WTC11 (cell line): ENCODE measurements around a stretch of chr6.

DNA sequence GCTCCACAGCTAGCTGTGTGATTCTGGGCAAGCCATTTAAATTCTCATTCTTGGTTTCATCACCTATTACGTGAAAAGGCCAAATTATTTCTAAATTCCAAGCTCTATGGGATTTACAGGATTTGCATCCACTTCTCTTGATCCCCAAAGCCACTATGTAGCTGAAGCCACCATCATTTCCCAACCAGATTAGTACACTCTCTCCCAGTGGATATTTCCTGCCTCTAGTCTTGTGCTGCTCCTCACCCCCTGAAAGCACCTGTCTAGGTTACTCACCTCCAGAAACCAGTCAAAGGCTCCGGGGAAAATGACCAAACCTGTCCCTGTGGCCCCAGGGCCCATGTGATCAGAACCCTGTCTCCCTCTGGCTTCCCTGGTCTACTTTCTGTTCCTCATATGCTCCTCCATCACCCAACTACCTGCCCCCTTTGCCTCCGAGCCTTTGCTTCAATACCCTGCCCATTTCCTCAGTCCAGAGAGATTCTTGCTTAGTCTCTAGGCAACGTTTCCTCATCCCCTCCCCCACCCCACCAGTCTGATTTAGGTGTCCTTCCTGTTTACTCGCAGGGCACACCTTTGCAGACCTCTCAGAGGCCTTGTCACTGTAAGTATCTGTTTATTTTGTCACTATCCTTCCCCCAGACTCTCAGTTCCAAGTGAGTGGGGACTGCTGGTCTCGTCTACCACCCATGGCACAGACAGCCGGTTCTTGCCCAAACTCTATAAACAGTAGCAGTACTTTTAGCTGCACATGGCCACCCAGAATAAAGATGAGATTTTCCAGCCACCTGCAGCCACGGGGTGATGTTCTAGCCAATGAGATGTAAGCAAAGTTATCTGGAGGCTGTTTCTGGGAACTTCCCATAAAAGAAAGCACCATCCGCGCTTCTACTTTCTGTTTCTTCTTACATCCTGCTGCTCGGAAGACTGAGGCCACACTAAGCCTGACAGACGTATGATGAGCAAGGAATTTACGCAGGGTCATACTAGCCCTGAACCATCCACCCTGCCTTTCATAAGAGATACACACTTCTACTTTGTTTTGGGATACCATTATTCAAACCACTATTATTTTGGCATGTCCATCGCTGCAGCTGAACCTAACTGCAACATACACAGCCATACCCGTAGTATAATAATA, 13.4 kb downstream of the ELOVL5 start:
- PRO-cap: no peak

GRCh38 chr6:53342871-53343479, 5.8 kb downstream of the ELOVL5 start:
- PRO-cap: no peak

- PRO-cap: no peak
Measured at GRCh38 chr6:53433410-53433803, 84.7 kb upstream of the ELOVL5 start.

GRCh38 chr6:53532099-53532827, 12.6 kb downstream of the GCLC start:
- PRO-cap: no peak

GRCh38 chr6:53547677-53548780, 3.1 kb upstream of the GCLC start:
- PRO-cap: bidirectional peak, plus-strand start at chr6:53548326, minus-strand start at chr6:53548153

DNA sequence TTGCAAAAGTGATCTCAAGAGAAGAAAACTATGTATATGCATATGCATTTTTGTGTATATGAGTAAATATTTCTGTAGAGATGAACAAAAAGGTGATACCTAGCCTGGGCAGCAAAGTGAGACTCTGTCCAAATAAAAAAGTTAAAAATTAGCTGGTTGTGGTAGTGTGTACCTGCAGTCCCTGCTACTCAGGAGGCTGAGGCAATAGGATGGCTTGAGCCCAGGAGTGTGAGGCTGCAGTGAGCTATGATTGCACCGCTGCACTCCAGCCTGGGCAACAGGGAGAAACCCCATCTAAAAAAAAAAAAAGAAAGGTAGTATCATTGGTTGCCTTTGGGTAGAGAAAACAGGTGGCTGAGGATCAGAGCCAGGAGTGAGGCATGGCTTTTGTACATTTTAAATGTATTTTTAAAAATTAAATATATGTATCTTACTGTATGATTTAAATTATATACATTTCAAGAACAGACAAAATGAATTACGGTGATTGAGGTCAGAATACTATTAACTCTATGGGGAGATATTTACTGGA, 50.8 kb downstream of the KLHL31 start:
- PRO-cap: no peak

DNA sequence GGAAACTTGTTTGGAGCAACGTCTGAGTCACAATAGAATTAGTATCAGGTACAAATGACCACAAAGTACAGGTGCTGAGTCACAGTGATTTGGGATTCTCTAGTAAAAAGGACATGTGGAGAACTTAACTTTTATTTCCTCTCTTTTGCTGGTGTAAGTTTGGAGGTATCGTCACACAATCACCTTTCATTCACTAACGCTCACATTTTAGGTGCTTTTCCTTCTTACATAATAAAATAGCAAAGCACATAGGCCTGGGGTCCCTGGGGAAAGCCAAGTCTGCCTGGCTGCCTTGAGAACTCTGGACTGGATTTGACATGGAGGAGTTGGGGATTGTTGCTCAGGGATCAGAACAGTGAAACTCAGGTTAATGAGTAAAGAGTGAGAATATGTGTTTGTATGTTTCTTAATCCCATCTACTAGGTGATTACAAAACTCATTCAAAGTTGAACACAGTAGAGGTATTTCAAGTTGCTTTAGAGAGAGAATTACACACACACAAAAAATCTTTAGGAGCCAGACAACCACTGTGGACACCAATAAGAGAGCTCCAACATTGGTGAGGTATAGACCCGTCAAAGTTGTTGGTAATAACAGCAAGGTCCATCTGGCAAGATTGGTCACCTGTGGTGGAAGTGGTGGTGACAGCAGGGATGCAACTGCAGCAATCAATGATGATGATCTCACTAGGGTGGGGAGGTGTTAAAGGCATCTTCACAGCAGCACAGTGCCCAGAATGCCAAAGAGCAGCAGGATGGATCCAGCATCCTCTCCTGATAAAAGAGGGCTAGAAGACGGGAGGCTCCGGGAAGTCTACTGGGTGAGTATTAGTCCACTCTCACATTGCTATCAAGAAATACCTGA, 49.3 kb downstream of the KLHL31 start:
- PRO-cap: no peak

DNA sequence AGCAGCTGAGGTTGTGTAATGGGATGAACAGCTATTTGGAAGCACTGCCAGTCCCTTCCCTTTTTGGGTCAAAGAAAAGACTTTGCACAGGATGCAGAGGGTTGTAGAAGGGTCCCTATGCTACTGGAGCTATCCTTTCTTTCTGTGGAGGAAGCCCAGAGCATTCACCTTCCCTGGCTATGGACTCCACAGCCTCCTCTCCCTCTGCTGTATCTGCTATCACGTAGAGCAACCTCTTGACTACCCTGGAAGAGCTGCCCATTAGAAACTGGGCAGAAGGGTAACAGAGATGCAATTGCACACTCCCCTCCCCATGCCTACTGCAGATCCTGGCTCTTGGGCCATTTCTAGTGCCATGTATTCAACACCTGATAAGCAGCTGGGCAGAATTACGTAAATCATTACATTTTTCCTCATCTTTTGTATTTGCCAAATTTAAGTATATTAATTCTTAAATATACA, 3.1 kb downstream of the KLHL31 start:
- PRO-cap: no peak

- PRO-cap: no peak
Measured at GRCh38 chr6:53664518-53665173, 910 bp downstream of the KLHL31 start.

- PRO-cap: no peak
Measured at GRCh38 chr6:56399795-56400123, 152.4 kb upstream of the COL21A1 start.

DNA sequence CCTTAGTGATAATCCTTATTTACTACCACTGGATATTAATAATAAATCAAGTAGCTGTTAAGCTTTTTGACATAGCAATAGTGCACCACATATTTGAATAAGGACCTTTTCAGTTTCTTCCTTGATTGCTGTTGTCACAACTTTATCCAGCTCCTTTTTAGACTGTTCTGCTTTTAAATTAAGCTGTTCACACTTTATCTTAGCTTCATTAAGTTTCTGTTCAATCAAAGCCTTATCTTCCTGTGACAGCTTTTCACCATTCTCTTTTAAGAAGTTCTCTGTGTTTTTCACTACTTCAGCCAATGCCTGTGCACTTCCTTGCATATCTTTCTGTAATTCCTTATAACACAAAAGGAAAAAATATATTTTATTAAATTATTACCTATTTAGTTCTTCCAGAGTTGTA, 351.0 kb upstream of the COL21A1 start:
- PRO-cap: no peak

GRCh38 chr6:56605904-56607057, 348.3 kb downstream of the DST start:
- PRO-cap: no peak

DNA sequence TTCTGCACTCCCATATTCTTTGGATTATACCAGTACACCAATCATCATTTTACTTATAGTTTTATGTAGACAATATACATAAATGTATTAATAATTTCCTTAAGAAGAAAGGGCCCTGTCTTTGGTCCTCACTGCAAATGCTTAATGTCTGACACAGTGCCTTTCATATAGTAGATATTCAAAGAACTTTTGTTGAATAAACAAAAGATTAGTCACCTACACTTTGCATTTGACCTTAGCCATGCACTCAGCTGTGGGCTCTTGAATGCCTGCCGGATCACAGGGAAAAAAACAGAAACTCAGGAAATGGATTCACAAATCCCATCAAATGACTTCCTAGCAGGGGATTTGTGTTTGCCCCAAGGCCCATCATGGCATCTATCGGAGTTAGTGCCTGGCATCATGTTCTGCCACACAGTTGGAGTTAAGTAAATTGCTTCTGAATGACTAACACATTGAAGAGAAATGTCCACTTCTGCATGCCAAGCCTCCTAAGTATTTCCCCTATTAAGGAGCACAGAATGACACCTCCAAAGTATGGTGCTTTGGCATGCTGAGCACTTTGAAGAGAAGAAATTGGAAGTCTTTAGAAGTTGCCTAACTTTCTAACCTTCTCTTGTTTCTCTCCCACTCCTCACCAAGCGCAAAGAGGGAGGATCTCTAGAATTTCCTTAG, 239.6 kb downstream of the DST start:
- PRO-cap: no peak

- PRO-cap: no peak
Measured at GRCh38 chr6:56839023-56839481, 115.6 kb downstream of the DST start.

- PRO-cap: no peak
Measured at GRCh38 chr6:57147775-57148682, 24.1 kb upstream of the BAG2 start.

GRCh38 chr6:57172982-57173628, 979 bp downstream of the BAG2 start:
- PRO-cap: no peak

GRCh38 chr6:57257750-57258817, 36.0 kb upstream of the RAB23 start:
- PRO-cap: no peak

- PRO-cap: no peak
Measured at GRCh38 chr6:63426664-63427378, 107.0 kb upstream of the LGSN start.

- PRO-cap: no peak
Measured at GRCh38 chr6:63530922-63531391, 41.3 kb upstream of the PTP4A1 start.

GRCh38 chr6:63573381-63574328, 1.4 kb downstream of the PTP4A1 start:
- PRO-cap: bidirectional peak, plus-strand start at chr6:63573745, minus-strand start at chr6:63573600